ENCODE results near the gene GGACT.

GRCh38 chr13:100274743-100275291 lies 185.9 kb downstream of the PCCA start:
- PRO-cap = no peak
- RAMPAGE, long total RNA, 4 experiments = no peak in any of the 4 experiments

DNA sequence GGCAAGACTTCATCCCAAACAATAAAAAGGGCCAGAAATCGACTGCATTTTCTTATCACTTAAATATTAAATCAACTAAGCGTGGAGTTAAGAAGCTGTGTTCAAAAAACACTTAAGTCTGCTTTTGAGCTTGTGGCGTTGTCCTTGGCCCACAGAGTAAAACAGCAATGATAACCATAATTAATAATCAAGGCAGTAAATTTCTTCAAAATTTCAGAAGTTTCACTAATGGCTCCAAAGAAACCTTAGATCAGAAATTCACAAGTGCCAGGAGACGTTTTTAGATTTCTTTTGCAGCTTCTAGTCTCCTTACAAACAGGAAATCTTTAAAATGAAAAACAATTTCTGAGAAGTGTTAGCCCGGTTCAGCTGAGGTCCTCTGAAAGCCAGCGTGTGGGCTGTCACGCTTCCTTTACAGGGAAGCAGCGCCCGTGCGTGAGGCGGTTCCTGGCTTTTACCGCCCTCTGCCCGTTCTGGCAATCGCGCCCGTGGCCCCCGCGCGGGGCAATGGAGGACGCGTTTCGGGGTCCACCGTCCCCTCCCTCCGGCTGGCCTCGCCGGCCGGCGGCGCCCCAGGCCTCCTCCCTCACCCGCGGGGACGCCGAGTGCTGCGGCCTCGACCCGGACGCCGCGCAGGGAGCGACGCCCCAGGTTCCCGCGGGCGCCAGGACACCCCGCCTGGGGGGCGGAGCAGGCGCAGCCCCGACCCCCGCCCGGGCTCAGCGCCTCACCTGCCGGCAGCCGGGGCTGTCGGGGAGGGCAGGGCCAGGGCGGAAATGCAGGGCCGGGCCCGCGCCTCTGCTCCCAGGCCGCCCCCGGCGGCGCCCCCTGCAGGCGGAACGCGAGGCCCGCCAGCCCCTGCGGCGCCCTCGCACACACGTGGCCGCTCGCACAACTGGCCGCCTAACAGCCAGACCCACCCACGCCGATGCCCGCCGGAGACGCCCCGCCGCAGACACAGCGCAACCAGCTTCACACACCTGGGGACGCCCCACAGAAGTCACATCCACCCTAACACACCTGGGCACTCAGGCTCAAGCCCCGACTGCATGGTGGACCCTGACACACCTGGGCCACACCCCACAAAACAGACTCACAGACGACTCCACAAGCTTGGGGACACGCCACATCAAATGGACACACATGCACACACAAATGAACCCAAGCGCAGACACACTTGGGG lies at the start of gene GGACT:
TSS of gene GGACT (minus strand) at position 780 of the 1,183 bp plus-strand sequence.
- PRO-cap = no peak
- RAMPAGE, long total RNA, 4 experiments = start-site peak on the minus strand in 2 of 4 experiments, centred at positions 762 to 765 of the sequence, 13 to 16 reads per replicate

- PRO-cap = no peak
- RAMPAGE, long total RNA, 4 experiments = no peak in any of the 4 experiments
These were observed 1.3 kb downstream of the TMTC4 start for GRCh38 chr13:100673150-100673753.

GRCh38 chr13:101918252-101919015 lies 1.7 kb upstream of the FGF14 start:
- PRO-cap = no peak
- RAMPAGE, long total RNA, 4 experiments = no peak in any of the 4 experiments

- PRO-cap = no peak
- RAMPAGE, long total RNA, 4 experiments = no peak in any of the 4 experiments
These were observed 243.5 kb upstream of the TPP2 start for GRCh38 chr13:102353359-102353696.

DNA sequence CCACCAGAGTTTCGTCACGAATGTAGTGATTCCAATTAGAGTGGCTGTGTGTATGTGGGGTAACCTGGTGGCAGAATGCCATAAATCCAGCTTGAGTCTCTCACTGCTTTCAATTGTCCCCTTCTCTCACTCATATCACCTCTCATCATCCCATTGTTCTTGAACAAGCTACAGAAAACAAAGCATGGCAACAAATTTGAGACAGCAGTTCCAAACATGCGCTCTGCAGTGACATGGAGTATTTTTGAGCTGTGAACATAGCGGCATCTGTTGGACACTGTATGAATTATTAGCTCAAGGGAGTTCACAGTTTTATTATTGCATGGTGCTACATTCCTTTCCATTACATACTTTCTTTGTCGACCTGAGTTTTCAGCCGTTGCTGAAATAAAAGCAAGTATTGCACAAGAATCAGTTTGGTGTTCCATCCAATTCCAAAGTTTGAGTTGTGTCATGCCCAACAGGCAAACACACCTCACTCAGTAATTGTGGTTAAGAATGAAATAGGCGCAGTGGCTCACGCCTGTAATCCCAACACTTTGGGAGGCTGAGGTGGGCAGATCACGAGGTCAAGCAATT lies 30.0 kb upstream of the METTL21C start:
- PRO-cap = no peak
- RAMPAGE, long total RNA, 4 experiments = no peak in any of the 4 experiments

- PRO-cap = no peak
- RAMPAGE, long total RNA, 4 experiments = no peak in any of the 4 experiments
These were observed 544 bp downstream of the POGLUT2 start for GRCh38 chr13:102798223-102798641.

GRCh38 chr13:102900104-102900546 lies 54.3 kb downstream of the ERCC5 start:
- PRO-cap = no peak
- RAMPAGE, long total RNA, 4 experiments = no peak in any of the 4 experiments

GRCh38 chr13:104571515-104571844 lies 894.4 kb upstream of the DAOA start:
- PRO-cap = no peak
- RAMPAGE, long total RNA, 4 experiments = no peak in any of the 4 experiments

- PRO-cap = no peak
- RAMPAGE, long total RNA, 4 experiments = no peak in any of the 4 experiments
These were observed 131.6 kb downstream of the DAOA start for GRCh38 chr13:105597435-105597811.

DNA sequence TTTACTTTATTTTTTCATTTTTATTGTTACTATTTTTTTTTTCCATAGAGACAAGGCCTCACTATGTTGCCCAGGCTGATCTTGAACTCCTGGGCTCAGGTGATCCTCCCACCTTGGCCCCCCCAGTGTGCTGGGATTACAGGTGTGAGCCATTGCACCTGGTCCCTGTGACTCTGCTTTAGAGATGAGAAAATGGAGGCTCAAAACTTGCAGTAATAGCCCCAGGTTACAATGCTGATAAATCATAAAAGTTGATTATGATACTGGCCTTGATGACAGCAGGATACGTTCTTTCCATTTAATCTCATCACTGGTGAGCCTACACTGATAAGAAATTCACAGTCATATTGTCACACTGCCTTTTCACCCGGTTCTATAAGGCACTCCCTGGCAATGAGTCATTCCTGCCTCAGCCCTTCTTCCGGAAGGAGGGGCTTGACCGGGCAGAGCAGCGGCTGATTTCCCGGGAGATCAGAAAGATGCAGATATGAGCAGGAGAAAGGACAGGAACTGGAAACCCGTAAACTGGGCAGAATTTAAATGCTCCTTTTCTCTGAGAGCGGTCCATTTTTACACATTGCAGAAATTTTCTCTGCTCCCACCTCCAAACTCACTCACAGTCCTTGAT lies 453.2 kb downstream of the DAOA start:
- PRO-cap = no peak
- RAMPAGE, long total RNA, 4 experiments = no peak in any of the 4 experiments

- PRO-cap = no peak
- RAMPAGE, long total RNA, 4 experiments = no peak in any of the 4 experiments
These were observed 322.0 kb downstream of the EFNB2 start for GRCh38 chr13:106213297-106214108.

DNA sequence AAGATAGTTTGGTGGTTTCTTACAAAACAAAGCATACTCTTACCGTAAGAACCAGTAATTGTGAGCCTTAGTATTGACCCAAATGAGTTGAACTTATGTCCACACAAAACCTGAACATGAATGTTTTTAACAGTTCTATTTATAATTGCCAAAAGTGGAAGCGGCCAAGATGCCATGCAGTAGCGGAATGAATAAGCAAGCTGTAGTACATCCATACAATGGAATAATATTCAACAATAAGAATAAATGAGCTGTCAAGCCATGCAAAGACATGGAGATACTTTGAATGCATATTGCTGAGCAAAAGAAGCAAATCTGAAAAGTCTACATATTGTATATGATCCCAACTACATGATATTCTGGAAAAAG lies 183.0 kb downstream of the EFNB2 start:
- PRO-cap = no peak
- RAMPAGE, long total RNA, 4 experiments = no peak in any of the 4 experiments

DNA sequence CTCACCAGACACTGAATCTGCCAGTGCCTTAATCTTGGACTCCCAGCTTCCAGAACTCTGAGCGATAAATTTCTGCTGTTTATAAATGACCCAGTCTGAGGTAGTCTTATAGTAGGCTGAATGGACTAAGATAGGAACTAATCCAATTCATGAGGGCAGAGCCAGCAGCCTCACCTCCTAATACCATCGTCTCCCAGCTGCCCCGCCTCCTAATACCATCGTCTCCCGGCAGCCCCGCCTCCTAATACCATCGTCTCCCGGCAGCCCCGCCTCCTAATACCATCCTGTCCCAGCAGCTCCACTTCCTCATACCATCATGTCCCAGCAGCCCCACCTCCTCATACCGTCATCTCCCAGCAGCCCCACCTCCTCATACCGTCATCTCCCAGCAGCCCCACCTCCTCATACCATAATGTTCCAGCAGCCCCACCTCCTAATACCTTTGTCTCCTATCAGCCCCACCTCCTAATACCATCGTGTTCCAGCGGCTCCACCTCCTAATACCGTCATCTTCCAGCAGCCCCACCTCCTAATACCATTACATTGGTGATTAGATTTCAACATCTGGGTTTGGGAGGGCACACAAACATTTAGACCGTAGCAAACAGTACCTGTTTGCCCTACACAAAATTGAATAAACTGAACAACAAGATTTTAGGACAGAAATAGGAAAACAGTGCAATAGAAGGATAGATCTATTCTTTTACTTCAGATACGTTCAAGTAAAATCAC lies 2.5 kb upstream of the ARGLU1 start:
- PRO-cap = no peak
- RAMPAGE, long total RNA, 4 experiments = start-site peak on the minus strand in 2 of 4 experiments, centred at positions 55 to 170 of the sequence, 16 to 50 reads per replicate

DNA sequence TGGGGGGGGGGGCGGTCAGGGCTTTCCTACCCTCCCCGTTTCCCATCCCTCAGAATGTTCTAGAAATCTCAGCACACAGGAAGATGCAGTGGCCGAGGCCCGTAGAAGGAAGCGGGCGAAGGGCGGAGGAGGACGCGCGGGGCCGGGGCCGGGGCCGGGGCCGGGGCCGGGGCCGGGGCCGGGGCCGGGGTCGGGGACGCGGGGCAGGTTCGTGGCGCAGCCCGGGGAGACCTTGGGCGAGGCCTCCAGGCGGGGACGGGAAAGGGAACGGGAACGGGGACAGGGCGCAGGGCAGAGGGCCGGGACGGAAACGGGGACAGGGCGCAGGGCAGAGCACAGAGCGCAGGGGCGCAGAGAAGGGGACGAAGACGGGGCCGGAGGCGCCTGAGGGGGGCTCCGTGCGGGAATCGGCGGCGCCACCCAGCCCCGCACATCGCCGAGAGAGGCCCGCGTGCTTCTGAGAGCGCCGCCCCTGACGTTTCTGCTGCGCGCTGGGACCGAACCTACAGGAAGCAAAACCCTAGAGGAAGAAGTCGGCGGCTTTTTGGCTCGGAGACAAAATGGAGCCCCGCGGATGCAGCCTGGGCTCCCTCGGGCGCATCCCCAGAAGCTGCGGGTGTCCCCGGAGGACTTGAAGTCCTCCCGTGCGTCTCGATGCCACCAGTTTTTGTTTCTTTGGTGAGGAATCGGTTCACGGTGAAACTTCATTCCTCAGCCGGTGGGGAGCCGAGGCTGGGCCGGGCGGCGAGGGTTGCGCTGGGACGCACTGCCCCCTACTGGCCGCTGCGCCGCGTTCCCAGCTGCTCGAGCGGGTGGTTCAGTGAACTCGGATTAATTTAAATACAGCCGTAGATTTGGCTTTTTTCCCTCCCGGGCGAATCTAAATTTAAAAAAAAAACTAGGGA lies 349.8 kb upstream of the ARGLU1 start:
- PRO-cap = no peak
- RAMPAGE, long total RNA, 4 experiments = no peak in any of the 4 experiments

DNA sequence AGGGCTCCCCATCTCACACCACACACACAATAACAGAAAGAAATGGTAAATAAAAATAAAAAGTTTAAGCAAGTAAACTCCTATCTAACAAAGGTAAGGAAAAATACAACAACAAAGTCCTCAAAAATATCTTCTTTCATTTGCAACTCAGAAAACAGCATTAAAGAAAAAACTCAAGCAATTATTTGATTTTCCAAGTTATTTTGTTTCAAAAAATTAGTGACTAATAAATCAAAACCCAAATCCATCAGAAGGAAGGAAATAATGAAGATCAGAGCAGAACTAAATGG lies 213.6 kb downstream of the NALF1 start:
- PRO-cap = no peak
- RAMPAGE, long total RNA, 4 experiments = no peak in any of the 4 experiments

DNA sequence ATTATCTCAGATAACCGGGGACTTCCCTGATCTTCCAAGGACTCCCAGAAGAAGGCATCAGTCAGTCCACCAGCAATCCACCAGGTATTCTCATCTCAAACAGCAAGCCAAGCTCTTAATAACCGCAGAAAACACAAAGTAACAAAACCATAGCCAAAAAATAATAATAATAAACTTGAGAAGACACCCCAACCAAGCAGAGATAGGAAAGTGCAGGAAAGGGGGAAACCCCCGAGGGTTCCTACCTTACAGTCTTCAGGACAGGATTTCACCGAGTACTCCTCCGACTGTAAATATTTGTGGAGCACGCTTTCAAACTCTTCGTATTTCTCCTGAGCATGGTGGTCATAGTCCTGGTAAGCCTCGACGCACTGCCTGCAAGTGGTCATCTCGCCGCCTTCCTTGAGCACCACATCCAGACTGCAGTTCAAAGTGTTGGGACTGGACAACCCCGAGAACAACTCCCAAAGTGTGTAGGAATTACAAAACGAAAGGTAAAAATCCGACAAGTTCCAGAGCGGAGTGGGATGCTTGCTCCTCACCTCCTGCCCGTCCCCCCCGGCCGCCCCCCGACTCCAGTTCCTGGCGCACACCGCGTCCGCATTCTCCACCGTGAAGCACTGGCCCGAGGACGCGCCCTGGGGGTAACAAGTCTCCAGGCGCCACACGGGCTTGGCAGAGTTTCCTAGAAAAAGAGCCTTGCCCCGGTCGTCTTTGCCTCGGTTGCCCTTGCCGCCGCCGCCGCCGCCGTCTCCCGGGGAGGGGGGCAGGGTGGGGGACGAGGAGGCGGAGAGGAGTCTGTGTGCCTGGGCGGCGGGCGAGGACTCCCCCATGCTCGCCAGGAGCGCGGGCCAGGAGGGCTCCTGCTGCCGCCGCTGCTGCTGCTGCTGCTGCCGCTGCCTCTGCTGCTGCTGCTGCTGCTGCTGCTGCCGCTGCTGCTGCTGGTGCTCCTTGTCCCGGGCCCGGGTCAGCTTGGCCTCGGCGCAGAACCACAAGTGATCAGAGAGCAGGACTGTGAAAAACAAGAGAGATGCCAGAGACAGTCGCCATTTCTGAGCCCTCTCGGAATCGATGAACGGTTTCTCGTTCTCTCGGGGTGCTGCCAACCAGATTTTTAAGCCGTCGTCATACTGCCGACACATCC lies 1.5 kb downstream of the NALF1 start:
- PRO-cap = no peak
- RAMPAGE, long total RNA, 4 experiments = no peak in any of the 4 experiments

DNA sequence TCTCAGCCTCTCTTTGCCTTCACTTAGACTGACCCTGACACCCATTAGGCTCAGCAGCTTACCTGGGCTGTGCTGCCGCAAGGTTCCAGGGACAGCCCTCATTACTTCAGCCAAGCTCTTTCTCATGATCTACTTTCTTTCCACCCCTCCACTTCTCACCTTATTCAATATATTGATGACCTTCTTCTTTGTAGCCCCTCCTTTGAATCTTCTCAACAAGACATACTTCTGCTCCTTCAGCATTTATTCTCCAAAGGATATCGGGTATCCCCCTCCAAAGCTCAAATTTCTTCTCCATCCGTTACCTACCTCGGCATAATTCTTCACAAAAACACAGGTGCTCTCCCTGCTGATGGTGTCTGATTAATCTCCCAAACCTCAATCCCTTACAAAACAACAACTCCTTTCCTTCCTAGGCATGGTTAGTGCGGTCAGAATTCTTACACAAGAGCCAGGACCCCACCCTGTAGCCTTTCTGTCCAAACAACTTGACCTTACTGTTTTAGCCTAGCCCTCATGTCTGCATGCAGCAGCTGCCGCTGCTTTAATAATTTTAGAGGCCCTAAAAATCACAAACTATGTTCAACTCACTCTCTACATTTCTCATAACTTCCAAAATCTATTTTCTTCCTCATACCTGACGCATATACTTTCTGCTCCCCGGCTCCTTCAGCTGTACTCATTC lies 517.6 kb downstream of the IRS2 start:
- PRO-cap = no peak
- RAMPAGE, long total RNA, 4 experiments = start-site peak on the minus strand in 1 of 4 experiments, centred at position 395 of the sequence, 38 reads per replicate

DNA sequence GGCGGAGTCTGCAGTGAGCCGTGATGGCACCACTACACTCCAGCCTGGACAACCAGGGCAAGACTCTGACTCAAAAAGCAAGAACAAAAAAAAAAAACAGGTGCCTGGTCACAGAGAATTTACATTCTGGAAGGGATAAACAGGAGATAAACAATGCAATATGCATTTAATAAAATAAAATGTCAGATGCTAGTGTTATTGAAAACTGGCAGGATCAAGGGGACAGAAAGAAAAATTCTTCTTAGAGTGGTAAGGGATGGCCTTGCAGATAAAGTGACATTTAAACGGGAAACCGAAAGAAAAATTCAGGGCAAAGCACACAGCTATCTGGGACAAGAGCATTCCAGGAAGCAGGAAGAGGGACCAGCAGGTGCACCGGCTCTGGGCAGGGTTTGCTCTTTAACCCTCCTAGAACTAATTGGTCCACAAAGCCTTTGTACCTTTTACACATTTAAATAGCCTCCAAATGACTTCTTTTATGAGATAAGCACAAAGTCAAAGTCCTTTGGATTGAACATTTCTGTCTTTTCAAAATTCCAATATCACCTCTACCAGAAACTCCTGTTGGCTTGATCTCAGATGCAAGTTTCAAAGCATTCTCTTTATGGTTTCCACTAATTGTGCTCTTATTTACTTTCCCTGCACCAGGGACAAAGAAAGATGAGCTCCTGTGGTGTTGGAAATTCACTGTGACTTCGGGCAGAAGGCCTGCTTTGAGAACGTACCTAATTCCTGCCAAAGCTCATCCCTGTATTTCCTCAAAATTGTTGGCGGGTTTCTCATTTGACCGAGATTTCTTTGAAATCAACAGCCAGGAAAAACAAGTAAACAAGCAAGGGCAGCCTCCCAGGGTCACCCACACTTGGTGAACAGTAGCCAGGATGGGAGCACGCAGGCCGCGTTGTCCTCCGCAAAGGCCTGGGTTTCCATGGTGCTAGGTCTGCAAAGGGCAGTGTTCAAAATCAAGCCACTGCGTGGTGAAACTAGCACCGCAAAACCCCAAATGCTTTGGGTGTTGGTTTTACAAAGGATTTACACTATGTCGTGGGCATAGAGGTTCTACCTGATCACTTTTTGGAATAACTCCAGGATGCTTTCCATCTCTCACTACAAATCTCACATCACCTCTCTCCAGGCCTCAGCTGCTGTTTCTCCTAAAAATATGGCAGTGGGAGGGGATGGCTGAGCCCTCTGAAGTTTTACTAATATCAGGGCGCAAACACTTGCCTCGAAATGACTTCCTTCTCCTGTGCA lies 98.6 kb downstream of the IRS2 start:
- PRO-cap = no peak
- RAMPAGE, long total RNA, 4 experiments = no peak in any of the 4 experiments

DNA sequence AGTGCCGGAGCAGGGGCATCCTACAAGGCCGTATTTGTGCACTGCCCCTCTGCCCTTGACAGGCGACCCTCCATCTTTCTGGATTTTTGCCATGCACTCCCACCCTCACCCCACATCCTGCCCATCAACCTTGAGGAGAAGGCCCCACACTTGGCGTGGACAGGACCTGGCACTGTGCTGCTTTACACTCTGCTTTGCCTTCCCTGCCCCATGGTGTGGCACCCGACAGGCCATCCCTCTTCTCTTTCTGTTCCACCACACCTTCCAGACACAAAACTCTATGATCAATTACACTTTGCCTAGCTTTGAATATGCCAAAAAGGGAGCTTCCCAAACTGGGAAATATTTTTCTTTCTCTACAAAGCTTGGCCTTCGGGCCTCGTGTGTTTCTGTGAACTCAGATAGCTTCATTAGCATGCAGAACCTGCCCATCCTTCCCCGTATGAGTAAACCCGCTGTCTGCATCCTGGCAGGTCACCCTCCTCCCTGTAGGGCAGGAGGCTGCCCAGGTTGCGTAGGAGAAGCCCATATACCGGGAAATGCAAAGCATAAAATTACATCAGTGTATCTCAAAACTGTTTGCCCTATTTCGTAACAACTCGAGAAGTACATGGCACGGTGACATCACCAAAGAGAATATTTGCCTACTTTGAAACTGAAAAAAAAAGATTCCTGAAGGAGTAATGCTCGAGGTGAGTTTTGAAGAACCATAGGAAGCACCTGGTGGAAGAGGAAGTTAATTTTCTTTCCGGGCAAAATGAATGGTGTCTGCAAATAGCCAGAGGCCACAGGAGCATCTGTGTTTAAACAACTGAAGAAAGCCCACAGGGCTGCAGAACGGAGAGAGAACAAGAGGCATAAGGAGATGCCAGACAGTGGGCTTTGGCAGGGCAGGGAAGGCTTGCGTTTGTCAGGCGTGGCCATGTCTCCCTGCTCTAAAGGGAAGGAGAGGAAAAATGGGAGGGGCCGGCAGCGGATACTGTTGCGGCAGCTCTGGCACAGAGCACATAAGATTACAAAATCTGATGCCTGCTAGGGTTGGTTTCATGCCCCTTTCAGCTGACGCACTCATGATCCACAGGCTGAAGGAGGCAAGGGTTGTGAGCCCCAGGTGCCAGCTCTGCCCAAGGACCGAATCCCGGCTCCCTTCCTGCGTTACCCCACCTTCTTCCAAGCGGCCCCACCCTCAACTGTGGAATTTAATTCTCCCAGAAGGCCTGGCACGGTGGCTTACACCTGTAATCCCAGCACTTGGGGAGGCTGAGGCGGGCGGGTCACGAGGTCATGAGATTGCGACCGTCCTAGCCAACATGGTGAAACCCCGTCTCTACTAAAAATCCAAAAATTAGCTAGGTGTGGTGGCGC lies 81.5 kb downstream of the IRS2 start:
- PRO-cap = no peak
- RAMPAGE, long total RNA, 4 experiments = no peak in any of the 4 experiments

All from omental fat pad (tissue), 4 donors.